Subcutaneous adipose tissue (tissue), 3 donors: ENCODE data around the gene RPS27A.

- PRO-cap: no peak
- RAMPAGE, long total RNA, 3 experiments: no peak in any of the 3 experiments
These were observed 82.3 kb downstream of the RTN4 start for GRCh38 chr2:54967895-54968489.

DNA sequence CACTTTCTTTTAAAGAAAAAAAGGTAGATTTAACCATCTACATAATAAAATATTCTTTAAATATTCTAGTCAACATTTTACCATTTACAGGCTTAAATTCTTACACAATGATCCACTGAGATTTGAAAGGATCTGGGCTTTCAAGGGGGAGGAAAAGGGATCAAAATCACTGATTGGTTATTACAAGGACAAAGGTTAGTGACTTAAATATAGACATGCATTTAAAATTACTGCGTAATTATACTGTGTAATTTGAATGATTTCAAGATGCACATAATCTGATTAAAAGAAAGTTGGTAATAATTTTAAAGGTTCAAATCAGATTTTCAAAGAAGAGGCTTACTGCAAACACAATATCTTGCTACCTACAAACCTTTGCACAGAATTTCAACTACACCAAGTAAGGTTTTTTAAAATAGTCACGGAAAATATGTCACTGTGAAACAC, 40.9 kb downstream of the RTN4 start:
- PRO-cap: no peak
- RAMPAGE, long total RNA, 3 experiments: no peak in any of the 3 experiments

GRCh38 chr2:55022205-55022840, 27.9 kb downstream of the RTN4 start:
- PRO-cap: no peak
- RAMPAGE, long total RNA, 3 experiments: no peak in any of the 3 experiments

- PRO-cap: no peak
- RAMPAGE, long total RNA, 3 experiments: no peak in any of the 3 experiments
These were observed 27.0 kb downstream of the RTN4 start for GRCh38 chr2:55022944-55024039.

- PRO-cap: bidirectional peak, plus-strand start at chr2:55050784, minus-strand start at chr2:55050451
- RAMPAGE, long total RNA, 3 experiments: start-site peak on the plus strand in 2 of 3 experiments, at chr2:55050737-55050941 at its widest, 7 to 14 reads per replicate
These were observed 407 bp upstream of the RTN4 start for GRCh38 chr2:55050642-55051073.

GRCh38 chr2:55097402-55098149, 47.3 kb upstream of the RTN4 start:
- PRO-cap: no peak
- RAMPAGE, long total RNA, 3 experiments: no peak in any of the 3 experiments

- PRO-cap: no peak
- RAMPAGE, long total RNA, 3 experiments: no peak in any of the 3 experiments
These were observed 73.6 kb upstream of the RTN4 start for GRCh38 chr2:55123688-55124354.

DNA sequence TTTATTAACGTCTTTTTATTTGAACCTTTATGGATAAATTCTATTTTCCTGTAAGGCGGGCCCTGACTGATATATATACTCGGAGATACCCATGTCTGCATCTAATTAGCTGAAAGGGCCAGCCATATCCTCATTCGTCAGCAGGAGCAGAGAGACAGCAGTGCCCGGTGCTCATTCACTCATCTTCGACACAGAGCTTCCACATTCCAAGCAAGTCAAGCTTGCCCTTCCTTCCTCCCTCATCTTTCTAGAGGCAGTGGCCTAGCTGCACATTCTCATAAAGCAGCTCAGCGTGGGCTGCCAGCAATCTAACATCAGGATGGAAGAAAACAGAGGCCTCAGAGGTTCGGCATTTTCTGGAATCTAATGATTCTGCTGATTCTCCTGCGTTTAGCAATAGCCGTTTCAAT, 68.9 kb downstream of the CLHC1 start:
- PRO-cap: no peak
- RAMPAGE, long total RNA, 3 experiments: no peak in any of the 3 experiments

GRCh38 chr2:55163616-55164527, 68.2 kb downstream of the CLHC1 start:
- PRO-cap: no peak
- RAMPAGE, long total RNA, 3 experiments: no peak in any of the 3 experiments

- PRO-cap: bidirectional peak, plus-strand start at chr2:55232688, minus-strand start at chr2:55232588
- RAMPAGE, long total RNA, 3 experiments: start-site peak on the plus strand in 3 of 3 experiments, at chr2:55232683-55232712 at its widest, 1,165 to 2,278 reads per replicate
These were observed at the start of gene RPS27A for GRCh38 chr2:55232485-55232942. Gene RPS27A (plus strand): TSS chr2:55232688.

GRCh38 chr2:55236314-55237488, 4.2 kb downstream of the RPS27A start:
- PRO-cap: no peak
- RAMPAGE, long total RNA, 3 experiments: no peak in any of the 3 experiments

GRCh38 chr2:55692637-55693601, 725 bp downstream of the PNPT1 start:
- PRO-cap: no peak
- RAMPAGE, long total RNA, 3 experiments: no peak in any of the 3 experiments

DNA sequence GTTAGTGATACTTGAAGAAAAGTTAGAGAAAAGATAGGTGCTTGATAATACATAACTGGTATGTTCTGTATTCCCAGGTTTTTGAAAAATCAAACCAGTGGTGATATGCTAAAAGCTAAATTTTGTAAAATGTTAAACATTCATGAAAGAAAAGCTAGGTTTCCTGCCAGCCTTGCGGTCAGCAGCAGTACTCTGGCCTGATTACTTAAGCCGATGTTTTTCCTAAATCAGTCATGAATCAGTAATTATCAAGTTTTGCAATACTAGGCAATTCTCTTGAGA, 31.0 kb upstream of the EFEMP1 start:
- PRO-cap: no peak
- RAMPAGE, long total RNA, 3 experiments: no peak in any of the 3 experiments

DNA sequence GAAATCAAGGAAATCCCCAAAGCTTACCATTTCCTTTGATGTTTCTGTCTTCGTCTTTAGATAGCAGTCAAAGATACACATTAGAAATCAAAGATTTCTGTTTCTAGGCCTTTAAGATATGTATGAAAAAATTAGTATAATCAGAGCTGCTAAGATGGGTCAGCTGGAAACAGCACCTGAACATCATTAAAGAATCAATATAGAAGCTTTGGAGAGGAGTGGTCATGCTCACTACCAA, 23.0 kb upstream of the VRK2 start:
- PRO-cap: no peak
- RAMPAGE, long total RNA, 3 experiments: no peak in any of the 3 experiments

DNA sequence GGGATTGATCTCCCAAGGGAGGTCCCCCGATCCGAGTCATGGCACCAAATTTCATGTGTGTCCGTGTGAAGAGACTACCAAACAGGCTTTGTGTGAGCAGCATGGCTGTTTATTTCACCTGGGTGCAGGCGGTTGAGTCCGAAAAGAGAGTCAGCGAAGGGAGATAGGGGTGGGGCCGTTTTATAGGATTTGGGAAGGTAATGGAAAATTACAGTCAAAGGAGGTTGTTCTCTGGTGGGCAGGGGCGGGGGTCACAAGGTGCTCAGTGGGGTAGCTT, 72.0 kb downstream of the VRK2 start:
- PRO-cap: no peak
- RAMPAGE, long total RNA, 3 experiments: no peak in any of the 3 experiments

- PRO-cap: no peak
- RAMPAGE, long total RNA, 3 experiments: no peak in any of the 3 experiments
These were observed 186.5 kb upstream of the FANCL start for GRCh38 chr2:58427581-58428094.

- PRO-cap: no peak
- RAMPAGE, long total RNA, 3 experiments: no peak in any of the 3 experiments
These were observed 665.5 kb downstream of the BCL11A start for GRCh38 chr2:59887910-59888329.

GRCh38 chr2:60533070-60533289, 20.5 kb downstream of the BCL11A start:
- PRO-cap: no peak
- RAMPAGE, long total RNA, 3 experiments: no peak in any of the 3 experiments

DNA sequence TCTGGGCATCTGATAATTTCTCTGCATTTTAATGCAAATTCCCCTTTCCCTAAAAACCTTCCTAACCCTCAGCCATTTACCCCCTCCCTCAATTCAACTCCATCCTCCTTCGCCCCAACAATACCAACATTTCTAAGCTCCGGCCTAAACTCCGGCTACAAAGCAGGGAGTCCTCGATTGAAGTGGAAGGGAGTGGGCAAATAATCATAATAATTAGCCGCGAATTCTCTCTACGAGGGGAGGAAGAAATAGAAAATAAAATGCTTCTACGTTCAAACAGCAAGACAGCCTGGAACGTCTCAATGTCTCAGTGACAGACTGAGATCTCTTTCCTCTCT, 4.6 kb downstream of the BCL11A start:
- PRO-cap: no peak
- RAMPAGE, long total RNA, 3 experiments: no peak in any of the 3 experiments

GRCh38 chr2:60581349-60582196, 28.1 kb upstream of the BCL11A start:
- PRO-cap: no peak
- RAMPAGE, long total RNA, 3 experiments: no peak in any of the 3 experiments